HT1080 (cell line): ENCODE measurements around the gene SGPL1.

RAMPAGE:
- cytosol, long total RNA = no peak
- long total RNA = no peak
- nucleus, long total RNA = no peak
Observed at GRCh38 chr10:70427635-70428227, 13.8 kb downstream of the NODAL start.

DNA sequence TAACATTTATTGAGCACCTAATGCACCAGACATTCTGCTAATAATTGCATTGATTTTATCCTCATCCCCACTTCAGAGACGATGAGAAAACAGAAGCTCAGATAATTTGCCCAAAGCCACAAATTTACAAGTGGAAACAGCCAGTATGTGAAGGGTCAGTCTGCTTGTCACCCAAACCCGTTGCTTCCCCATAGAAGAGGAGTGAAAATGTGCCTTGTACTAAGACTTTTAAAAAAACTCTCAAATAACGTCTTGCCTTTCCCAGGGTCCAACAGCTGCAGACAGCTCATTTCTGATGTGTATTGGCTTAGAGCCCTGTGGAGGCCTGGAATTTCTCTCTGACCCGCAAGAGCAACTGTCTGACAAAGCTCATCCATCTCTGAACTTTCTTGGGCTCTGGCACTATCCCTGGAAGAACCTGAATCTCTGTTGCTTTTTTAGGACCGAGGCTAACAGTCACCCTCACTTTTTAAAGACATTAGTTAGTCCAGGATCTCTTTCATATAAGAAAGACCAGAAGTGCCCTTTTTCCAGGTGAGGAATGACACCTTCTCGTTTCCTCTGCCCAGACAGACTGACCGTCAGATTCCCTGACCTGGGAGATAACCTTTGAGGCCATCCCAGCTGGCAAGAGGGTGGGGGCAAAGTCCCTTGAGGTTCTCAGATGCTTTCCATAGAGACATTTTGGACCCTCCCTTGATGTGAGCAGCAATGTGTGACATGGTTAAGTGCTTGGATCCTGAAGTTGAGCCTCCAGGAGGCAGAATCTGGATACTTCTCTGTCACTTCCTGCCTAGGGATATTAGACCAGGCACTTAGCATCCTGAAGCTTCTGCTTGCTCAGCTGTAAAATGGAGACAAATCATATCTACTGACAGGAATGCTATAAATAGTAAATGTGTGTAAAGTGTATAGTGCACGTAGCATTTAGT, 4.4 kb upstream of the NODAL start:
RAMPAGE:
- cytosol, long total RNA = no peak
- long total RNA = no peak
- nucleus, long total RNA = no peak

GRCh38 chr10:70589761-70590170, 12.8 kb downstream of the PRF1 start:
RAMPAGE:
- cytosol, long total RNA = no peak
- long total RNA = no peak
- nucleus, long total RNA = no peak

DNA sequence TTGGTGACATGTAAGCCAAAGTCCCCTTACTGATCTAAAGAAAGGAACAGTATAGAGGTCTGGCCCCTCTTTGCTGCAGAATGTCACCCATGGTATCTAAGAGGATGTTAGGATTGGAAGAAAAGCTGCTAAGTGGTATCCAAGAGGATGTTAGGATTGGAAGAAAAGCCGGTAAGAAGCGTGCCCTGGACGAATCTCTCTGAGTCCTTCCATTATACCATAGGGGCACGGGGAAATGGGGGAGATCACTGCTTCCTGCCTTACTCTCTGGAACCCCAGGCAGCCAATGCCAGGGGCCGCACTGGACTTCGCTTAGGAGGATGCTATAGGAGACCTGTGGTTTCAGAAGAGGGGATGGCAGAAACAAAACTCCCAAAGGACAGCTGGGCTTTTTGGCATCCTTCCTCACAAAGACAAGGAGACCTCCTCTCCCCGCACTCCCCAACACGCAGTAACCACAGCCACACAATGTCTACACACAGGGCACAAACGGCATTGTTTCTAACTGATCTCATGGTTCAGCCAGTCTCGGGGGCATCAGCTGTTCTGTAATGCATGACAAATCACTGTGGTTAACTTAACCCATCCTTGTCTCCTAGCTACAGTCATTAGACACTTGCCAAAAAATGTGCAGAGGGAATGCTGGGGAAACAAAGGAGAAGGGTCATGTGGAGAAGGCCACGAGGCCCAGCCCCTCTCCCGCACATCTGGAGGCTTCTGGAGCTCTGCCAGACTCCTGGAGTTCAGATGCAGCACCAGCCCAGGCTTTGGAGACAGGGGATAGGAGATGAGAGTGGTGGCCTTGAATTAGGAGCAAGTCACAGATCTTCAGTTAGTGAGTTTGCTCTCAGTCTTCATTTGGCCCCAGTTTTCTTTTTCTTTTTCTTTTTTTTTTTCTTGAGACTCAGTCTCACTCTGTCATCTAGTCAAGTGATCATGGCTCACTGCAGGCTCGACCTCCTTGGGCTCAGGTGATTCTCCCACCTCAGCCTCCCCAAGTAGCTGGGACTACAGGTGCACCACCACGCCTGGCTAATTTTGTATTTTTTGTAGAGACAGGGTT, 7.6 kb upstream of the ADAMTS14 start:
RAMPAGE:
- cytosol, long total RNA = no peak
- long total RNA = no peak
- nucleus, long total RNA = no peak

GRCh38 chr10:70815554-70816161, at the start of gene SGPL1:
TSS of gene SGPL1 (plus strand) at chr10:70815948.
RAMPAGE:
- cytosol, long total RNA = start-site peak on the plus strand at chr10:70815927-70815979, 234 and 144 reads in 2 replicates
- long total RNA = no peak
- nucleus, long total RNA = start-site peak on the plus strand at chr10:70815905-70815954, 42 and 26 reads in 2 replicates

RAMPAGE:
- cytosol, long total RNA = no peak
- long total RNA = no peak
- nucleus, long total RNA = no peak
Observed at GRCh38 chr10:70833151-70834163, 17.7 kb downstream of the SGPL1 start.

DNA sequence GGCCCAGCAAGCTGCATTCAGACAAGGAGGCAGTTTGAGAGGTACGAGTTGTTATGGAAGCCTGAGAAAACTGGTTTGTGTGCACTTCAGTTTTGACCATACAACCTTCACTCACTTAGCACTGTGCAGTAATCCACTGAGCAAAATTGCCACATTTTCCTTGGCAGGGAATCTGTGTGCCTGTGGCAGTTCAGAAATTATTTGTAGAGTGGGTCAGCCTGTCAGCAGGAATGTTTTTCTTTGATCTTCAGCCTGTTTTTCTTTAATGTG, 20.1 kb downstream of the SGPL1 start:
RAMPAGE:
- cytosol, long total RNA = no peak
- long total RNA = no peak
- nucleus, long total RNA = no peak

RAMPAGE:
- cytosol, long total RNA = no peak
- long total RNA = no peak
- nucleus, long total RNA = no peak
Observed at GRCh38 chr10:71068677-71069210, 143.6 kb upstream of the UNC5B start.

GRCh38 chr10:71269555-71270229, 49.4 kb upstream of the SLC29A3 start:
RAMPAGE:
- cytosol, long total RNA = no peak
- long total RNA = no peak
- nucleus, long total RNA = no peak

GRCh38 chr10:71294193-71294620, 24.9 kb upstream of the SLC29A3 start:
RAMPAGE:
- cytosol, long total RNA = no peak
- long total RNA = no peak
- nucleus, long total RNA = no peak

DNA sequence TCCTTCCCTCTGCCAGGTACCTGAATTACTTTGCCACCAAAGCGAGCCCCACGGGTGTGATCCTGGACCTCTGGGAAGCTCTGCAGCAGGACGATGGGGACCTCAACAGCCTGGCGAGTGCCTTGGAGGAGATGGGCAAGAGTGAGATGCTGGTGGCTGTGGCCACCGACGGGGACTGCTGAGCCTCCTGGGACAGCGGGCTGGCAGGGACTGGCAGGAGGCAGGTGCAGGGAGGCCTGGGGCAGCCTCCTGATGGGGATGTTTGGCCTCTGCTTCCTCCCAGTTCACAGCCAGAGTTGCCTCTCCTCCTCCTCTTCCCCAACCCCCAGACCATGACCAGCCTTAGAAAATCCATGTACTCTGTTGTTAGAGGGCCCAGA, 20.0 kb upstream of the SLC29A3 start:
RAMPAGE:
- cytosol, long total RNA = no peak
- long total RNA = no peak
- nucleus, long total RNA = no peak

GRCh38 chr10:71741158-71741708, 21.7 kb upstream of the C10orf105 start:
RAMPAGE:
- cytosol, long total RNA = no peak
- long total RNA = no peak
- nucleus, long total RNA = no peak

RAMPAGE:
- cytosol, long total RNA = no peak
- long total RNA = no peak
- nucleus, long total RNA = no peak
Observed at GRCh38 chr10:71757289-71758146, 15.8 kb downstream of the VSIR start.

GRCh38 chr10:71771935-71772767, 1.2 kb downstream of the VSIR start:
RAMPAGE:
- cytosol, long total RNA = no peak
- long total RNA = no peak
- nucleus, long total RNA = no peak

DNA sequence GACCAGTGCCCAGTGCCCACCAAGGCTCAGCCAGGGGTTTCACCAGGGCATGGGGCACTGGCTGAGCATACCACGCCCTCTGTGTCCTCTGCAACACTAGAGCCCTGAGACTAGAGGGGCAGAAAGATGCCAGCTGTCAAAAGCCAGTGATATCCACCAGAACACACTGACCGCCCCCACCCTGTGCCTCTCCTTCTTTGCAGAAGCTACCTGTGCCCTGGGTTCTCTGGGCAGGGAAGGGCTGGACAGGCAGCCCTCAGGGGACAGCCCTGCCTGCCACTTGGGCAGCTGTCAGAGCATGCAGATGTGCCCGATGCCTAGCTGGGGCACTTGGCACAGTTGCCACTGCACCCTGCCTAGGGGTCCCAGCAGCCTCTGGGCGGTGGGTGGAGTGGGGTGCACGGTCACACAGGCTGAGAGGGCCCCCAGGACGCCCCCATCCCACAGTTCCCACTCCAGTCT, 442 bp downstream of the VSIR start:
RAMPAGE:
- cytosol, long total RNA = no peak
- long total RNA = no peak
- nucleus, long total RNA = no peak

RAMPAGE:
- cytosol, long total RNA = no peak
- long total RNA = no peak
- nucleus, long total RNA = no peak
Observed at GRCh38 chr10:71807488-71808617, 34.5 kb upstream of the VSIR start.

DNA sequence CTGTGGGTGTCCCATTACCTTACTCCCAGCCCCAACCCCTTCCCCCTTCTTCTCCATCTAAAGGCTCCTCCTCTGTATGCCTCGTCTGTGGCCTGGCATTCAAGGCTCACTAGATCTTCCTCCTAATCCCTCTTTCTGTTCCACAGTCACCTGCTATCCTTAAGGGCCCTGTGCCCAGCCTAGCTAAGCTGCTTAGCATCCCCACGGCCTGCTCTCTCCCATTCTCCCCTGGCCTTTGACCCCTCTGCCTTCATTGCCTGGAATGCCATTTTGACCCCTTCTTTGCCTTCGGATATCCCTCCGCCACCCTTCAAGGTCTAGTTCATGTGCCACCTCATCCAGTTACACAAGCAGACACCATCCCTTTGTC, 35.3 kb upstream of the VSIR start:
RAMPAGE:
- cytosol, long total RNA = no peak
- long total RNA = no peak
- nucleus, long total RNA = no peak

DNA sequence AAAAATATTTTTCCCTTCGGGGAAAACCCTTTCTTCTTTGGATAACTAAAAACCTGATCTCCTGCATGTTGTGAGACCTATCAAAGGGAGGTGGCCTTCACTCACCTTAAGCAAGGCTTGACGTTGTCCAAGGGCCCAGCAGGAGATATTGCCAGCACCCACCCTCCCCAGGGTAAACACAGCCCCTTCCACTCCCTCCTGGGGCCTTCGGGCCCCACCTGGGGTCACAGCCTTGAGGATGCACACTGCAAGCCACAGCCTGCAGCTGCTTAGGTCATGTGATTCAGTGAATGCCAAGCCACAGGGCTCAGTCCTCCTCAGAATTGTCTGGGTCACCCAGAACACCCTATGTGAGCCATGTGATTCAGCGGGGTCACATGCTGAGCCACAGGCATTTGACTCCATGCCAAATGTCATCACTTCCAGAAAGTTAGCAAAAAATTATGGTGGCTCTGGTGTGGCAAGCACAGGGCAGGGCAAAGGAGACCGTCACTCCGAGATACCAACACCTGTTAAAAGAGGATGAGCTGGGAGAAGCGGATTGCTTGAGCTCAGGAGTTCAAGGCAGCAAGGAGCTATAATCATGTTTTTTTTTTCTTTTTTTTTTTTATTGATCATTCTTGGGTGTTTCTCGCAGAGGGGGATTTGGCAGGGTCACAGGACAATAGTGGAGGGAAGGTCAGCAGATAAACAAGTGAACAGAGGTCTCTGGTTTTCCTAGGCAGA, 17.2 kb upstream of the PSAP start:
RAMPAGE:
- cytosol, long total RNA = no peak
- long total RNA = no peak
- nucleus, long total RNA = no peak

GRCh38 chr10:71964722-71965106, 519 bp downstream of the CHST3 start:
RAMPAGE:
- cytosol, long total RNA = no peak
- long total RNA = no peak
- nucleus, long total RNA = no peak

RAMPAGE:
- cytosol, long total RNA = no peak
- long total RNA = no peak
- nucleus, long total RNA = no peak
Observed at GRCh38 chr10:71965107-71965456, 887 bp downstream of the CHST3 start.